Epithelial cell of esophagus (primary cell): ENCODE measurements around a stretch of chr6.

DNA sequence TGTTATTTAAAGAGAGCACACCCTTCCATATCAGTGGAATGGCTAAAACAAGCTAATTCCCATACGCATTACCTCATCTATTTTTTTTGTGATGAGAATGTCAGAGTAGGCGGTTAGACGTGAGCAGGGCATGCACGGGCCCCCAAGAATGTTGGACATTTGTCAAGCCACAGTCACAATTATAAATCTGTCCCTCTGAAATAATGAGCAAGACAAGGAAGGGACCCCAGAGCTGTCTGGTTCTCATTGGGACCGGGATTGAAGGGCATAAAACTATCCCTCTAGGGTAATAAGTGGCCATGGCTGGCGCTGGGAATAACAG is 33.0 kb downstream of the SERPINB6 start:
- RRBS, result no CpG with 5 or more reads among the region's 6 CpGs

DNA sequence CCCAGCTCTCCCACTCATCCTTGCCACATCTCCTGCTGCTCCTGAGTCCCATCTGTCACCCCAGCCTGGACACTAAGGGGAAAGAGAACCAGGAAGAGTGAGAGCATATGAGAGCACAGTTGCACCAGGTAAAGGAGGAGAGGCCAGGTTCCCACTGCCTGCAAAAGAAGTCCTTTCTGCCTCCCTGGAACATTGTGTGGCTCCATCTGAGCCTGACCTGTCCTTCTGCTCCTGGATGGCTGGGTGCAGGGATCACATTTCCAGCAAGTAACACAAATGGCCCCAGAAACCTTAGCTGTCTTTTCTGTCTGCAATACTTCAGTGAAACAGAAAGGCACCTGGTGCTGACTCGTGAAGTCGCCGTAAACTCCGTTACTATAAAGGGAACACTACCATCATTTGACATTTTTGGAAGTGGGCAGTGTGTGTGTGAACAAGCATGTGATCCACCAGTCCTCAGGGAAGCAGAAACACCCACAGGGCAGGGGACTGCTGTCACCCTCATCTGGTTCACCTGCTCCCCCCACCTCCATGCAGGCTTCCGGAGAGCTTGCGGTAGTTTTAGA is 24.0 kb downstream of the SERPINB6 start:
- RRBS, result no CpG with 5 or more reads among the region's 6 CpGs

DNA sequence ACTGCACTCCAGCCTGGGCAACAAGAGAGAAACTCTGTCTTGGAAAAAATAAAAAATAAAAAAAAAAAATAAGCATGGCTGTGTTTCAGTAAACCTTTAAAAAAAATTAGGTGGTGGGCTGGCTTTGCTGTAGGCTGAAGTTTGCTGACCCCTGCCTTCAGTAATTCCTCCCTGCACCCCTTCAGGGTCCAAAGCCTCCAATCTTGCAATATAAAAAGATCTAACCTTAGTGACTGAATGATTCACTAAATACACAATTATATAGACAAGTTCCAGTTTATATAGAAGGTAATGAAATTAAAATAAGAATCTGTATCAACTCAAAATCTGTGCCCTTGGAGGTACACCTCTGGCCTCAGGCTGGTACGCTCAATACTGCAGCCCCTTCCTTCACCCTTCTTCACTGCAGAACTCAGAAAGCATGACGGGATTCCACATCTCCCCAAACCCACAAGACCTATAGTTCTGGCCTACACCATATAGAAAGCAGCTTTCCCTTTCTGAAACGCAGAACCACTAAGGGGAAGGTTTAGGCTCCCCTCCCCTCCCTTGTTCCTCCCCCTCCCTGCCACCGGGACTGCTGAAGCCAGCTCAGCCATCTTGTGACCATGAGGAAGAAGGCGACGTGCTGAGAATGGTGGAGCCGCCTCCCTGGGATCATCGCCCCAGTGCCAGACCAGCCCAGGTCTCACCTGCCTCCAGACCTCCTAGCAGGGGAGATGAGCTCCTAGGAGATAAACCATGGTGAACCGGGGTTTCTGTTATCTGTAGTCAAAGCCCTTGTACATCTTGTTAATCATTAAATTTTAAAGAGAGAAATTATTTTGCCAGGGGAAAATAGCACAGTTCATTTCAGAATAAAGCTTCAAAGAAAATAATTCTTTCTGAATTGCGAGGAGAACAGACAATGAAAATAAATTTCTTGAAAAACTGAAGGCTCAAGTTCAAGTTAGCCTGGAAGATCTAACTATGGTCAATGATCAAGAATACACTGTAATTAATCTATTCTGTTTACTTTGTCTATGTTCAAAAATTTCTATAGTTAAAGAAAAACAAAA is 19.7 kb downstream of the SERPINB6 start:
- RRBS, result no CpG with 5 or more reads among the region's 10 CpGs

DNA sequence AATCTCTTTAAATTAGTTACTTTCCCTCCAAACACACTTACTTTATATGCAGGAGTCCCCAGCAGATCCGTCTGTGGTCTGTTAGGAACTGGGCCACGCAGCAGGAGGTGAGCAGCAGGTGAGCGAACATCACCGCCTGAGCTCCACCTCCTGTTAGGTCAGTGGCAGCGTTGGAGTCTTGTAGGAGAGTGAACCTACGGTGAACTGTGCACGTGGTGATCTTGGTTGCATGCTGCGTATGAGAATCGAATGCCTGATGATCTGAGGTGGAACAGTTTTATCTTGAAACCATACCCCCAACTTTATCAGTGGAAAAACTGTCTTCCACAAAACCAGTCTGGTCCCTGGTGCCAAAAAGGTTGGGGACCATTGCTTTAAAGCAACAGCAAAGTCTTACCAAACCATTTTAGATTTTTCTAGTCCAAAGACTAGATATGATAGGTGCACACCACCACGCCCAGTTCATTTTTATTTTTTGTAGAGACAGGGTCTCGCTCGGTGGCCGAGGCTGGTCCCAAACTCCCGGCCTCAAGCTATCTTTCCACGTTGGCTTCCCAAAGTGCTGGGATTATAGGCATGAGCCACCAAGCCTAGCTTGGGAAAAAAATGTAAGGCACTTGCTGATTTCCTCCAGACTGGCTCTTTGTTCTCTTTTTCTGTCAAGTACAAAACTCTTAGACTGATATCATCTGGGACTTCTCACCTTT is 4.9 kb downstream of the SERPINB6 start:
- RRBS, result no CpG with 5 or more reads among the region's 15 CpGs

- RRBS, result no CpG with 5 or more reads among the region's 16 CpGs
These were observed 13.5 kb upstream of the SERPINB6 start for GRCh38 chr6:2984552-2985499.

GRCh38 chr6:2988974-2989438 is 10.7 kb upstream of the NQO2 start:
- RRBS, result 0% methylated on average over 8 of the region's 36 CpGs

DNA sequence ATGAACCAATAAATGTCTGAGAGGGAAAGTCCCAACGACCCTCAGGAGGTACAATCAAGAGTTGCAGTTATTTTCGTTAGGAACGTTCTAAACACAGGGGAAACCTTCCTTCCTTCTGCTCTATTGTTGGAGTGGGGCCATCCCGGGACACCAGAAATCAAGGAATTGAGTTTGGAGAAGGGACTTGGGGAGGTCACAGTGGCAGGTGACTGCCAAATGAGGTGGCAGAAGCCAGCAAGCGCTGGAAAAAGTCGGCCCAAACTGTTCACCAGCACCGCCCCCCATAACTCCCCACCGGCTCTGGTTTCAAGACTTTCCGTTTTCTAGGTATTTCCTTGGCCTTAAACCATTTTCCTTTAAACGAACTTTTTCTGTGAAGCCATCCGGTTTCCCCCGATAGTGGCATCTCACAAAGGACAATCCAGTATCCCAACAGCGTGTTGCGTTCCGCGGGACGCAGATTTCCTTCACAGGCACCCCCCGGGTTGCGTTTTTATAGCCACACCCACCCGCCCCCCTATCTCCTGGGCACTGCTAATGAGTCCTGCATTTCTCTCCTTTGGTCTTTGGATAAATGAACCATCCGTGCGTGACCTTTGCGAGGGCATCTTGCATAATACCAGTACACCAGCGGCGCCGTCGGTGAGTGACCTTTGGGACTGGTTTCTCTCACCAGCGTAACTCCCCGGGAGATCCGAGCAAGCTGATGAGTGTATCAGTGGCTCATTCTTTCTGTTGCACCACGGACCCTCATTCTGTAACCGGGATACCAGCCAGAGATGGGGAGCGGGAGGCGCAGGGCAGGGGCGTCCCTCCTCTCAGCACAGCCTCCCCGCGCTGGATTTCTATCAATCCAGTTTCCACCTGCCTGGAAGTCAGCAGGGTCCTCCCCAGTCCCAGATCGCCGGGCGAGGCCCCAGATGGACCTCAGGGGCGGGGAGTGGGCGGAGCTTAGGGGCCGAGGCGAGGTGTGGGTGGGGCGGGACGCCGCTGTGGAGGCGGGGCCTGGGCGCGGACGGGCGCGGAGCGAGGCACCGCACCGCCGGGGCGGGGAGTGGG is 647 bp upstream of the NQO2 start:
- RRBS, result 2% methylated on average over 6 of the region's 58 CpGs

DNA sequence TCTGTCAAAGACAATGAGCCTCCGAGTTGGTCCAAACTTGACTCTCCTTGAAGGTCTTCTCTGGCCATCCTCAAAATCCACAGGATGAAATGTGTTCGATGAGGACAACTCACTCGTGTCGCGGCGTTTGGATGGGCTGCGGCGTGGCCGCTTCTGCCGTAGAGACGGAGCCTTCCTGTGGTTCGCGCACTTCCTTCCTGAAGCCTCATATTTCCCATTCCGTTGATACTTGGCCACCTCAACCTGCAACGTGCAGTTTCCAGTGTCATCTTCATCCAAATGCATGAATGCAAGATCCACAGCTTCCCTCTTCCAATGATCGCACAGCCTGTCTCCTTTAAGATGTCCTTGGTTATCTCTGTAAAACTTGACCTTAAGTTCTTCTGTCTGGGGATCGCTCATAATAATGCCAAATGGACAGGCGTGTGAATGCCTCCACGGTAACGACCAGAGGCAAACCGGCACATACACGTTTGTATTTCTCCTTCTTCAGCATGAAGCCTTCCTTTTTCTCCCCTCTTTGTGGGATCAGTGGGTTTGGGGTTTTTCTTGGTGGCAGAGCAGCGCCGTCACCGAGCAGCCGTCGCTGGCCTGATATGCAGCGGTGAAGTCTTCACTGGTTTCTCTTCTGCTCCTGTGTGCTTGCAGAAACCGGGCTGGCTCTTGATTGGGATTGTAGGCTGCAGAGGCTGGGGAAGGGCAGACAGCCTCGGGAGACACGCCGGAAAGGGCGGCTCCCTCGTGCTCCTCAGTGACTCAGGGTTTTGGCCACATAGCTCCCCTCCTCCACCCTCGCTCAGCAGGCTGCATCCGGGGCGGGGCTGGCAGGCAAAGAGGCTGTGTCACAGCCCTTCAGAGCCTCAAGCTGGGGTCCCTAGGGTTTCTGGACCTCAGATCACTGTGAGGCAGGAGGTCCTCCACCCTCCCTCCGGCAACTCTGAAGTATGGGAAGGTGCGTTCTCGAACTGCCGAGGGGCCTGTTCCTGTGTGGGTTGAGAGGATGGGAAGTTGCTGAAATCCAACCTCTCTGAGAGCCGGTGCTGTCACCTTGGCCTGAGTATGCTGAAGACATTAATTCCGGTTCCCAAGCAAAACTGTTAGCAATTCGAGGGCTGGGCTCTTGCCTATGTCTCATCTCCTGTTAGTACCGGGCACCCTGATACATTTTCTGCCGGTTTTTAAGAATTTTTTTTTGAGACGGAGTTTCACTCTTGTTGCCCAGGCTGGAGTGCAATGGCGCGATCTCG is 24.0 kb downstream of the NQO2 start:
- RRBS, result 25% methylated on average over 11 of the region's 50 CpGs

DNA sequence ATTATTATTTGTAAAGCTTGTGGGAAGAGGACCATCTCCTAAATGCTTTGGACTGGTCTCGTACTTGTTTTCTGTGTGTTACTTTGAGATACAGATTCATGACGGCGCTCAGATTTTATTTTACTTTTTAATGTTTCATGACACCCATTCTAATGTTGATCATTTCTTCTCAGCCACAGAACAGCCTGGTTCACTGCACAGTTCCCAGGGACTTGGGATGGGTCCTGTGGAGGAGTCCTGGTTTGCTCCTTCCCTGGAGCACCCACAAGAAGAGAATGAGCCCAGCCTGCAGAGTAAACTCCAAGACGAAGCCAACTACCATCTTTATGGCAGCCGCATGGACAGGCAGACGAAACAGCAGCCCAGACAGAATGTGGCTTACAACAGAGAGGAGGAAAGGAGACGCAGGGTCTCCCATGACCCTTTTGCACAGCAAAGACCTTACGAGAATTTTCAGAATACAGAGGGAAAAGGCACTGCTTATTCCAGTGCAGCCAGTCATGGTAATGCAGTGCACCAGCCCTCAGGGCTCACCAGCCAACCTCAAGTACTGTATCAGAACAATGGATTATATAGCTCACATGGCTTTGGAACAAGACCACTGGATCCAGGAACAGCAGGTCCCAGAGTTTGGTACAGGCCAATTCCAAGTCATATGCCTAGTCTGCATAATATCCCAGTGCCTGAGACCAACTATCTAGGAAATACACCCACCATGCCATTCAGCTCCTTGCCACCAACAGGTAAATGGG is 13.0 kb upstream of the BPHL start:
- RRBS, result no CpG with 5 or more reads among the region's 8 CpGs

- RRBS, result 3% methylated on average over 13 of the region's 82 CpGs
These were observed 5.4 kb upstream of the TUBB2A start for GRCh38 chr6:3162474-3163371.

- RRBS, result no CpG with 5 or more reads among the region's 18 CpGs
These were observed 34.0 kb downstream of the TUBB2B start for GRCh38 chr6:3193399-3193842.

DNA sequence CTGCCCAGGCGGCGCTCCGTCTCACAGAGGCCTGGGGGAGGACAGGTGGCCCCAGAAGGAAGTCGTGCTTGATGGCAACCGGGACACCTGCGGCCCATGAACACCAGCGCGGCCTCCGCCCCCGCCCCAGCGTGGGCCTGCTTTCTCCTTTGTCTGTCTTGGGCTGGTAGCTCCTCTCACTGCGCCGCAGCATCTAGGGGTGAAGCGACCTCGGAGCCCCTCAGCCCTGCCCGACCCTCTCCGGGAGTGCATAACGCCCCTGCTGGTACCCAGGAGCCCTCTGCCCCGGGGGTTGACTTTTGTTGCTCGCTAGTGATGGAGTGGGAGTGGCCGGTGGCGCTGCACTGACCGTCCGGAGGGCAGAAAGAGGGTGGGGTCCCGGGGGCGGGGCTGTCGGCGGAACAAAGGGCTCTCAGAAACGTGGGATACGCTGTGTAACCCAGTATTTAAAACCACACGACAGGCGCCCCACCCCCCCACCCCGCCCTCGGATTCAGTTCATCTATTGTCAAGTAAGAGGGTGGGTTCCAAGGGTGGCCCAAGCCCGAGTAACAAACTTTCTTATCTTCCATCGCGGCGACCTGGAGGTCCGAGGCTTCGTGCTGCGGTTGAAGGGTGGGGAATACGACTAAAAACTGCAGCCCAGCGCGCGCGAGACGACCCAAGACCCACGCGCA is 906 bp upstream of the TUBB2B start:
- RRBS, result 3% methylated on average over 4 of the region's 49 CpGs

DNA sequence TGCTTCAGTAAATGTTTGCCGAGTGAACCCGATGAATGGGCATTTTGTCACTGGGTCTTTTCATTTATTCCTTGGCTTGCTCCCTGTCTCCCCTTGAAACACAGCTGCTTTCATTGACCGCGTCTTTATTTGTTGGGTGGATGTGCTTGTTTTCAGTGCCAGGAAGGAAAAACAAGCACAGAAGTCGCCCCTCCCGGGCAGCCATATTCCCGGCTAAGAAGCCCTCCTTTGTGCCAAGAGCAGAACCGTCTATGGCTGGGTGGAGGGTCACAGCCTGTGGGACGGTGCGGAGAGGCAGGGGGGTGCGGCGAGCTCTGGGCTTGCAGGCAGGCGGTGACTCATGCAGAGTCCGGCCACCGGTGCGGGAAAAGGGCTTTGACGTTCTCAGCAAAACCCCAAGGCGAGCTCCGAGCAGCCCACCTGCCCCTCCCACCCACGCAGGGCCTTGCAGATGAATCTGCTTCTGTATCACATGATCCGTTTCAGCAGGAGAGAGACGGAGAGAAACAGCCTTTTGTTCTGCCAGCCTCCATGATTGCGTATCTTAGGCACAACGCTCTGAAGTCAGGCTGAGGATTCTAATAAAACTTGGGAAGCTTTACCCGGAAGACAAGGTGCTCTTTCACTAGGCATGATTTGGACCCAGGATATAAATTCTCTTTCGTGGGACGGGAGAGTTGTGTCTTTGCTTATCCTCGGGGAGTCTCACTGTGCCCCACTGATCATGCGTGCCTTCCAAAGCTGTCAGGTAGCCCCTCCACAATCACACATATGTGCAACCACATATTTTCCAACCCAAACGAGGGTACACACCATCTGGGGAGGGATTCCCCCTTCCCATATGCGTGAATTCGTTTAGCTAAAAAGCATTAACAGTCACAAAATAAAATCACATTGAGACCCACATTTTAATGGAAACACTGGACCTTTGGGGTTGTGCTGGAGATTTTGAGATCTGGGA is 11.0 kb upstream of the PSMG4 start:
- RRBS, result no CpG with 5 or more reads among the region's 32 CpGs

DNA sequence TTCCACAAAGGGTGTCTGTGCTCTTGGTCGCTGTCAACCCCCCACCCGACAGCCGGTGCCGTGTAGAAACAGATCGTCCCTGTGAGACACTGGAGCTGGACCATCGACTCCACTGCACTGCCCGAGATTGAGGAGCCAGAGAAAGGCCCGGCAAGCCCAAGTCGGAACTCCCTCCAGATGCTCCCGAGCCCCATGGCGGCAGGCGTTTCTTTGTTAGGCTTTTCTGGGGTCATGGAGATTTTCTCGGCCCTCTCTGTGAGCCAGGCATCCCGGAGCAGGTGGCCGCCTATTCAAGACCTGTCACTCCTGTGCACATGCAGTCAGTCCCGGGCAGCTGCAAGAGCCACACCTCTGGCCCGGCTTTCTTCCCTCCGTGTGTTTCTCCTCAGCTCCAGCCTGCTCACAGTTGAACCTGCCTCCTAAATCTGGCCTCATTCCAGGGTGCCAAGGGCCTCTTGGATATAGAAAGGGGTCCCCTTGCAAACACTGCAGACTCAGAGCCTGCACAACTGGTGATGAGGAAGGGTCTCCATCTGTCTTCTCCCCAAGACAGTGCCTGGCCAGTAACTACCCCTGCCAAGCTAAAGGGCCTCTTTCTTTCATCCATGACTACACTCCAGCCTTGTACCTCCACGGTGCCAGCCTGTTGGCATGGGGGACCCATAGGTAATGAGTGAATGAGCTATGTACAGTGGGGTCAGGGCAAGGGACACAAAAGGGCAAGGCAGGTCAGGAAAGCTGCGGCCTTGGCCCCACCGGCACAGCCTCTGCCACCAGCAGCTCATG is 25.7 kb downstream of the PXDC1 start:
- RRBS, result 83% methylated on average over 9 of the region's 21 CpGs

- RRBS, result 3% methylated on average over 21 of the region's 87 CpGs
These were observed 447 bp downstream of the PXDC1 start for GRCh38 chr6:3750907-3751624.

DNA sequence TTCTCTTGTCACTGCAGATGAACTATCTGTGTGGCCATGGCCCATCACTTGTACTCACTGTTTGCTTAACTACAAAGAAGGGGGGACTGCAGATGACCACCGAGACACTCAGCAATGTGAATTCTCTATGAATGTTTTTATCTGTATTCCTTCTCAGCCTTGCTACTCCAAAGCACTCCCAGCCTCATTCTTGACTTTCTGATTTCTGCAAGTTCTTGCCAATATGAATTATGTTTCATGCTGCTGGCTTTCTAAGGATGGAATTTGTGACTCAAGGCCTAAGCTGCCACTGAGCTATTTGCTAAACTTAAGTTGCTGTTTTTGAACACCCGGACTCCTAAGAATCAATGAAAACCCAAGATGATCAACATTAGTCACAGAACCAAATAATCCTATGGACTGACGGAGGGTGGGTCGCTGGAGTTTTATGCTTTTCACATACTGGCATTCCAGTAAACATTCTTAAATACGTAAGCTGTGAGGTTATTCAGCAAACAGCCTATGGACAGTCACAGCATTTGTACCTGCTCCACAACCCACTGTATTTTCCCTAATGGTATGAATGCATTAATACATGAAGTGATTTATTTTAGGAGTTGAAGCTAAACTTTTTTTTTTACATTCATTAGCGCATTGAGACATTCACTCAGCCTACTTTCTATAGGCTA is 8.2 kb upstream of the PXDC1 start:
- RRBS, result no CpG with 5 or more reads among the region's 6 CpGs

DNA sequence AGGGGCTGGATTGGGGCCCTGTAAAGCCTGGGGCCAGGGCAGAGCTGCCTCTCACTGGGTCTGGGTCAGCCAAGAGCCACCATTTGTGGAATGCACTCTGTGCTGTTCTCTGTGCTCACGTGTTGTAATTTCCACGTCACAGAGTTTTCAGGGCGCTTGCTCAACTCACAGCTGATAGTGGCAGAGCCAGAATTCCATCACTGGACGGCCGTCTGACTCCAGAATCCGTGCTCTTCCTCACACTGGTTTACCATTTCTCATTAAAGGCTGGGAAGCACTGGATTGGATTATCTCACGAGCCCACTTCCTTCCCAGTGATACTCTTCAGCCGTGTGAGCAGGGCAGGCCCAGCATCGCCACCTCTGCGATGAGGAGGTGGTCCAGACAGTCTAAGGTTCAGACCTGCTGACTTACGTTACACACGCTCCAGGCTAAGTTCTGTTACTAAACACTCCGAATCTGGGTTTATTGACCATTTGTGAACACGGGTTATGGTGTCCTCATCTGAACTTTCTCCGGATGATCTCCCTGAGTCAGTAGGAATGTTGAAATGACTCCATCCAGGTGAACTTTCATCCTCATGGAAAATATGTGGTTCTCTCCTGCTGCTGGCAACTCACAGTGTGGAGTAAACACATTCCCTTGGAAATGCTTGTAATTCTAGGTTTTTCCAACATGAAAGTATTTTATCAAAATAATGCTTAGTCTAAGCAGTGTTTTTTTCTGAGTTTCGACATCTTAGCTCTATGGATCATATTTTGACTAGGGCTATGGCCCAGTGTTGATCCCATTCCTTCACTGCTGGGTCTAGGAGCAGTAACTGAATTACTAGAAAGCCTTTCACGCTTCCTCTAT is 37.5 kb upstream of the PXDC1 start:
- RRBS, result no CpG with 5 or more reads among the region's 17 CpGs

DNA sequence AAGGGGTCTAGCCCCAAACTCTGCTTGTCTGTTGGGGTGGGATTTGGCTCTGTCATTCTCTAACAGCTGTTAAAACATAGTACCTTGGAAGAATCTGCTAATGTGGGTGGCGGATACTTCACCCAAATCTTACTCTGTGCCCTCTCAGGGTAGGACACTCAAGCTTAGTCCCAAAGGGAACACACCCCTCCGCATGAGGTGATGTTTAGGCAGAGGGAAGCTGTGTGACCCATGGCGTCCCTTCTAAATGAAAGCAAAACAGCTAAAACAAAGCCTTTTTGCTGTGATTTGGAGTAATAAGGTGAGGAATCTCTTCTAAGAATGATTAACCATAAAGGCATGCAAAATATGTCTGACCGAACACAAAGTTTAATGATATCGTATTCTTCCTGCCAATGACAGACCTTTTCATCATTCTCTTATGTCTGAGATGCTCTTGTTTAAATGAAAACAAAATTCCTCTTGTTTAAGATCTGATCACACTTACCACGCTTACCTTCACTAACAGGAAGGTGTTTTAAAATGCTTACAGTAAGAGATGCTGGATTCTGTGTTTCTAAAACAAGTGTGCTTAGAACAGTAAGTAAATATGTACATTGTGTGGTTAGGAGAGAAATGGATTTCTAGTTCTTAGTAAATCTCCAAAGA is 46.1 kb upstream of the PXDC1 start:
- RRBS, result no CpG with 5 or more reads among the region's 6 CpGs

- RRBS, result no CpG with 5 or more reads among the region's 31 CpGs
These were observed 23.2 kb upstream of the FAM50B start for GRCh38 chr6:3825563-3826878.

DNA sequence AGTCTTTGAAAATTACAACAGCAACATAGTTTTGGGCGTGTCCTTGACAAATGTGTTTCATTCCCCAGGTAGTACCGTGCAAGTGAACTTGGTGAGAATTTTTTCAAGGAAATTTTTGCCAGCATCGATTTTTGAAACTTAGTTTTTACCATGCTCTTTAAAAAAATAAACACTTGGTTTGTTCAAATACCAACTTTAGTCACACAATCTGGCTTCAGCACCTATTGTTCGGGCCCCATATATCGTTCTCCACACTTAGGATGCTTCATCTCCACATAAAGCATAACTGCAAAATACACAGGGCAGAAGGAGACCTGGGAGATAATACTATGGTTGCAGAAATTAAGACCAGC is 2.1 kb upstream of the PRPF4B start:
- RRBS, result no CpG with 5 or more reads among the region's 5 CpGs